HT1080 (cell line): ENCODE results near the gene NFKB1.

RAMPAGE:
- cytosol, long total RNA = no peak
- long total RNA = no peak
- nucleus, long total RNA = no peak
Measured at GRCh38 chr4:101806704-101807264, 16.3 kb downstream of the BANK1 start.

GRCh38 chr4:102139211-102139653, 206.1 kb downstream of the SLC39A8 start:
RAMPAGE:
- cytosol, long total RNA = no peak
- long total RNA = no peak
- nucleus, long total RNA = no peak

DNA sequence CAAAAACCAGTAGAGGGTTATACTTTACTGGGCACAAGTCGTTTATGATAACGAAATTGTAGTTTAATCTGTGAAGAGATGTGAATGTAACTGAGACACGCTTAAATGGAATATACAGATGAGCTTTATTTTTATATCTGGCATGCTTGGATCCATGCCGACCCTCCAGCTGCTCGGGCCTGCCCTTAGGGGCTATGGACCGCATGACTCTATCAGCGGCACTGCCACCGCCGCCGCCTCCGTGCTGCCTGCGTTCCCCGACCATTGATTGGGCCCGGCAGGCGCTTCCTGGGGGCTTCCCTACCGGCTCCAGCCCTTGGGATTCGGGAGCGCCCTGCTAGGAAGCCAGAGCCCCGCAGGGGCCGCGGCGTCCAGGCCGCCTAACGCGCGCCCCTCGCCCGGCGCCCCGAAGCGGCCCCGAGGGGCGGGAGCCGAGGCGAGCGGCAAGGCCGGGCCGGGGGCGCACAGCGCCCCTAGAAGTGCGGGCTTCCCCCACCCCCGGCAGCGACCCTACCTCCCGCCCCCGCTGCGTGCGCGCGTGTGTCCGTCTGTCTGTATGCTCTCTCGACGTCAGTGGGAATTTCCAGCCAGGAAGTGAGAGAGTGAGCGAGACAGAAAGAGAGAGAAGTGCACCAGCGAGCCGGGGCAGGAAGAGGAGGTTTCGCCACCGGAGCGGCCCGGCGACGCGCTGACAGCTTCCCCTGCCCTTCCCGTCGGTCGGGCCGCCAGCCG, at the start of gene NFKB1:
Gene NFKB1, plus strand, starts transcription at position 625 of the 732 bp plus-strand sequence.
RAMPAGE:
- cytosol, long total RNA = no peak
- long total RNA = no peak
- nucleus, long total RNA = no peak

DNA sequence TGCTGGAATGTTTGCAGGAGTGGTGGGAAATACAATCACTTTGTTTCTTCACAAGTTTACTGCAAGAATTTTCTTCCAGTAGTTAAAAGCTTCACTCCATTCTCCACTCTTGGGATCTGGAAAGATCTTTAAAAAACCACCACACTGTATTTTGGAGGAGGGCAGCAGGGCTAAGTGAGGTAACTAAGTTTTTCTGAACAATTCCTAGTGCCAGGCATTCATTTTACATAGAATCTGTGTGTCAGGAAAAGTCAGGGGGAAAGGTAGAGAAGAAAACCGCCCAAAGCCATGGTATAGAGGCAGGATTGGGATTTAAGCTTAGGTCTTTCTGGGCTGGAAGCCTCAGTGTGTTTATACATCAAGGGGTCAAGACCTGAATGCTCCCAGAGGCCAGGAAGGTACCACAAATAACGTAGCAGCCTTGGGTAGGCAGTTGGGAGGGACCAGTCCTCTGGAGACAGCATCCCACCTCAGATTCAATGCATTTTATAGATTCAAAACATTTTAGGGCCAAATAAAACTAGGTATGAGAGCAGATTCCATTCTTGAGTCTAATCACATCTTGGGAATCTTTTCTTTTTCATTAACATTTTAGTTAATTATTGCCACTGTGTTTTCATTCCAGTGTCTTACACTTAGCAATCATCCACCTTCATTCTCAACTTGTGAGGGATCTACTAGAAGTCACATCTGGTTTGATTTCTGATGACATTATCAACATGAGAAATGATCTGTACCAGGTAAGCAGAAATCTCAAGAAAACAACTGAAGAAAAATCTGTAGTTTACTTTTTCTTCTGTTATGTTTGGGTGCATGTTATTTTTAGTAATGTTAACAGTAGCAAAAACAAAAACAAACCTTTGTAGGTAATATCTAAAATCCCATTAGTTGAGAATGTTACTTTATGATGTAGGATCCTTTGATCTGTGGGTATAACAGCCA, 99.4 kb downstream of the NFKB1 start:
RAMPAGE:
- cytosol, long total RNA = no peak
- long total RNA = no peak
- nucleus, long total RNA = no peak

GRCh38 chr4:102701872-102702755, 58.7 kb downstream of the MANBA start:
RAMPAGE:
- cytosol, long total RNA = no peak
- long total RNA = no peak
- nucleus, long total RNA = no peak

GRCh38 chr4:102828217-102828413, 764 bp upstream of the UBE2D3 start:
RAMPAGE:
- cytosol, long total RNA = no peak
- long total RNA = no peak
- nucleus, long total RNA = no peak

GRCh38 chr4:102828414-102828543, 928 bp upstream of the UBE2D3 start:
RAMPAGE:
- cytosol, long total RNA = no peak
- long total RNA = no peak
- nucleus, long total RNA = no peak

DNA sequence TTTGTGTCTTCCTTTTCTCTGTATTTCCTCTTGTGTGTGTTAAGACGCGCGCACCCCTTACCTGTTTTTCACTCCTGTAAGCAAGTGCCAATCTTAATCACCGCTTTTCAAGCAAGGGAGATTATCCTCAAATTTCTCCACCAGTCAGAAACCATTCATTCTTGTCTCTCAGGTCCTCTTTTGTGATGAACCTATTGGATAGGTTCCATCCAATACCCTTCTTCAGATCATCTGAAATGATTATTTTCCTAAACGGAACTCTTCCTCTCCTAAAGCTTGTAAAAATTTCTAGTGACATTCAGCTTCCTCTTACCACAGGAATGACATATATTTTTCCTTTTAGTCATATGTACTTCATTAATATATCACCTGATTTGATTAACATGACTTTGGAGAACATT, 526 bp upstream of the SLC9B2 start:
RAMPAGE:
- cytosol, long total RNA = no peak
- long total RNA = no peak
- nucleus, long total RNA = no peak

DNA sequence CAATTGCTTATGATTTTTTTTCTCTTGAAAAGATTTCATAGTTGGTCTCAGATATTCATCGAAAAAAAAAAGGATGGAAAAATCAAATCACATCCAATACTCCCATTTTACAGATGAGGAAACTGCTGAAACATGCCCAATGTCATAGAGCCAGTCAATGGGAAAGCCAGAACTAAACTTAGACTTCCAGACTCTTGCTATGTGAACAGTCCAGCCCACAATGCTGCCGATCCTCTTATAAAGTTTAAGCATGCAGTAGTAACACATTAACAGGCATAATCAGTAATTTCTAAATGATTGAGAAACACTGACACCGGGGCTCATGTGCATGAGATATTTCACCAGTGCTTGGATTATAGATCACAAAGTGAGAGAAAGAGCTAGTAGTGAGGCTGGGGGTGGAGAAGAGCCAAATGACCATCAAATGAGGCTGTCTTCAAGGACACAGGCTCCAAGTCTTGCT, 2.6 kb downstream of the BDH2 start:
RAMPAGE:
- cytosol, long total RNA = no peak
- long total RNA = no peak
- nucleus, long total RNA = no peak

DNA sequence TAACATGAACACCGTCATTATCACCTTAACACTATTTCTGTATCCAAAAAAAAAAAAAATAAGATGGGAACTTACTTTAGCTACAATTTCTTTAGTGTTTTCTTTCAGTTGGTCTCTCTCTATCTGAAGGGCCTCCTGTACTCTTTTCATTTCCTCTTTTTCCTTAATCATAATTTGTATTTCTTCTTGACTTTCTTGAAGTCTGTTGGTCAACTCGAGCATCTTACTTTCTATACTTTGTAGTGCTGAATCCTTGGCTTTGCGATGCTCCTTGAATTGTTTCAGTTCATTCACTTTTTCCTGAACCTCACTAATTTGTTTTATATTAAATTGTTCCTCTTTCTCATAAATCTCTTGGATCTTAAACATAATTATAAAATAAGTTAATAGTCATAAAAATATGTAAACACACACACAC, 45.4 kb upstream of the BDH2 start:
RAMPAGE:
- cytosol, long total RNA = no peak
- long total RNA = no peak
- nucleus, long total RNA = no peak

RAMPAGE:
- cytosol, long total RNA = no peak
- long total RNA = no peak
- nucleus, long total RNA = no peak
Measured at GRCh38 chr4:104490365-104490746, 4.3 kb downstream of the CXXC4 start.

RAMPAGE:
- cytosol, long total RNA = no peak
- long total RNA = no peak
- nucleus, long total RNA = no peak
Measured at GRCh38 chr4:104592827-104593291, 98.2 kb upstream of the CXXC4 start.

DNA sequence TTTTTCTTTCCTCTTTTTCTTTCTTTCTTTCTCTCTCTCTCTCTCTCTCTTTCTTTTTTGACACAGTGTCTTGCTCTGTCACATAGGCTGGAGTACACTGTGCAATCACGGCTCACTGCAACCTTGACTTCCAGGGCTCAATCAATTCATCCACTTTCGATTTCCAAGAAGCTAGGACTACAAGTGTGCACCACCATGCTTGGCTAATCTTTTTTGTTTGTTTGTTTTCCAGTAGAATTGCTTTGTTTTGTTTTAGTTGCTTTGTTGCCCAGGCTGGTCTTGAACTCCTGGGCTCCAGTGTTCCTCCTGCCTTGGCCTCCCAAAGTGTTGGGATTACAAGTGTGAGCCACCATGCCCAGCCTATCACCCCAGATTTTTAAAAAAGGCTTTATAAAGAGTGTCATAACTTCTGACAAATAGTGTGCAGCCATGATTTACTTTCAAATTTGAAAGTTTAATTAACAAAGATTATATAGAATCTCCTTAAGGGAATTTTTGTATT, 70.8 kb downstream of the PPA2 start:
RAMPAGE:
- cytosol, long total RNA = no peak
- long total RNA = no peak
- nucleus, long total RNA = no peak

RAMPAGE:
- cytosol, long total RNA = no peak
- long total RNA = no peak
- nucleus, long total RNA = no peak
Measured at GRCh38 chr4:105472753-105473833, 769 bp downstream of the PPA2 start.

GRCh38 chr4:105554248-105554623, 1.8 kb downstream of the ARHGEF38 start:
RAMPAGE:
- cytosol, long total RNA = no peak
- long total RNA = no peak
- nucleus, long total RNA = no peak

RAMPAGE:
- cytosol, long total RNA = no peak
- long total RNA = no peak
- nucleus, long total RNA = no peak
Measured at GRCh38 chr4:105939958-105940372, 44.7 kb downstream of the NPNT start.

RAMPAGE:
- cytosol, long total RNA = no peak
- long total RNA = no peak
- nucleus, long total RNA = no peak
Measured at GRCh38 chr4:106199243-106200468, 116.4 kb downstream of the TBCK start.

DNA sequence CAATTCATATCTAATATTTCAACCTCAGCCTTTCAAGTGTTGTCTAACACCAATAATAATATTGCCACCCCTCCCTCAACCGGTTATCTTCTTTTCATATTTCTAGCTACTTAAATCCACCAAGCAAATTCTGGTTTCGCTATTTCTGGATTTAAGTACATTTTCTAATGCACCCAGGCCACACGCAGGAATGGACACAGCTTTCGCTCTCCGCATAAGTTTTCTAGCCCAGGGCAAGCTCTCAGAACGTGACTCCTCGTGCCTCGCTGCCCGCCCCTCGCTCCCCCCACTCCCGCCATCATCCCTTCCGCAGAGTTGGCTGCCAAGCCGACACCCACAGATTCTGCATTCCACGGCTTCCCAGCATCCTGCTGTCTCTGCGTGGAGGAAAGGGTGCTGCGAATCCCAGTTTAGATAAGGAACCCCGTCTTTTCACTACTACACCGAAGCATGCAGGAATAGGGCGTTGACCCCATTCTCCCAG, 672 bp upstream of the CYP2U1 start:
RAMPAGE:
- cytosol, long total RNA = no peak
- long total RNA = no peak
- nucleus, long total RNA = no peak

DNA sequence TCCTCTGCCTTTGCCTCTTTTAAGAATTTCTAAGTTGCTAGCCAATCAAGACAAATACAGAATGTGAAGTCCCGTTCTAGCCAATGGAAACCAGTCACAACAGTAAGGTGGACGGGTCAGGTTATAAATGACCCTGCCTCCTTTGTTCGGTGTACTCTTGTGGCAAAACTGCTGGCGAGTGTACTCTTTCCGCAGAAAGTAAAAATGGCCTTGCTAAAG, 1.7 kb upstream of the HADH start:
RAMPAGE:
- cytosol, long total RNA = no peak
- long total RNA = no peak
- nucleus, long total RNA = no peak

GRCh38 chr4:108054135-108054459, 64.4 kb downstream of the HADH start:
RAMPAGE:
- cytosol, long total RNA = no peak
- long total RNA = no peak
- nucleus, long total RNA = no peak